AG04449 (cell line): ENCODE measurements around the genes DDI2, ZBTB17, HSPB7 and EPHA2.

DNA sequence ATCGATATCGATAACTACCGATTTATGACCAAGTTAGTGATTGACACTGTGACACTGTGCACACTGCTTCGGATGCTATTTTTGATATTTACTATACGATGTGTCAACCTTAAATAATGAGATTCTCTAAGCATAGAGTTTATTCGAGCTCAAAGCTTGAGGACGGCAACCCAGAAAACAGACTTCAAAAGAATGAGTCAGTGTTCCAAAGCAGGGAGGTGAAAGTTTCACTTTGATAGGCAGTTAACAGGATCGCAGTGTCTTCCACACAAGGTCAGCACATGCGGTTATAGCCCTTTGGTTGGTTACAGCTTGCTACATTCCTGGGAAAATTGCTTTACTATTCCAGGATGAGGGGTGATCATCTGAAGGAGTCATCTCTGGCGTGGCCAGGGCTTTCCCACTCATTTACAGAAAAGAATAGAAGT, 53.6 kb upstream of the EFHD2 start:
- RRBS, result no CpG with 5 or more reads among the region's 10 CpGs

DNA sequence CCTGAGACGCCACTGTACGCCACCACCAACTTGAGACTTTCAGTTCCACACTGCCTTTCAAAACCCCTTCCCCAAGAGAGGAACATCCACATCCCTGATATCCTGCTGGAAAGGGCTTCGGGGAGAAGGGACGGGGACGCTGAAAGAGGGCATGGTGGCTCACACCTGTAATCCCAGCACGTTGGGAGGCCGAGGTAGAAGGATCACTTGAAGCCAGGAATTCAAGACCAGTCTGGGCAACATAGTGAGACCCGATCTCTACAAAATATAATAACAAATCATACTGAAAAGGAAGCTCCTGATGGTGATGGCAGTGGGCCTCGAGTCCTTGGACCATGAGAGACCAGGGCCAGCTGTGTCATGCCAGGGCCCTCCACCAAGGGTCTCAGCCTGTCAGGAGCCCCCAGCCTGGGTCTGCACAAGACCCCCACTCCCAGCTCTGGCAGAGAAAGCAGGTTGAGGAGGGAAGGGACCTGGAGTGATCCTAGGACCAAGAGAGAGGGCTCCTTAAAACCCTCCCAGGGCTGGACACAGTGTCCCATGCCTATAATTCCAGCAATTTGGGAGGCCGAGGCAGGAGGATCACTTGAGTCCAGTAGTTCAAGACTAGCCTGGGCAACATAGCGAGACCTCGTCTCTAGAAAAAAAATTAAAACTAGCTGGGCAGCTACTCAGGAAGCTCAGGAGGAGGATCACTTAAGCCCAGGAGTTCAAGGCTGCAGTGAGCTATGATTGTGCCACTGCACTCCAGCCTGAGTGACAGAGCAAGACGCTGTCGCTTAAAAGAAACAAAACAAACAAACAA, 6.6 kb upstream of the CTRC start:
- RRBS, result no CpG with 5 or more reads among the region's 14 CpGs

DNA sequence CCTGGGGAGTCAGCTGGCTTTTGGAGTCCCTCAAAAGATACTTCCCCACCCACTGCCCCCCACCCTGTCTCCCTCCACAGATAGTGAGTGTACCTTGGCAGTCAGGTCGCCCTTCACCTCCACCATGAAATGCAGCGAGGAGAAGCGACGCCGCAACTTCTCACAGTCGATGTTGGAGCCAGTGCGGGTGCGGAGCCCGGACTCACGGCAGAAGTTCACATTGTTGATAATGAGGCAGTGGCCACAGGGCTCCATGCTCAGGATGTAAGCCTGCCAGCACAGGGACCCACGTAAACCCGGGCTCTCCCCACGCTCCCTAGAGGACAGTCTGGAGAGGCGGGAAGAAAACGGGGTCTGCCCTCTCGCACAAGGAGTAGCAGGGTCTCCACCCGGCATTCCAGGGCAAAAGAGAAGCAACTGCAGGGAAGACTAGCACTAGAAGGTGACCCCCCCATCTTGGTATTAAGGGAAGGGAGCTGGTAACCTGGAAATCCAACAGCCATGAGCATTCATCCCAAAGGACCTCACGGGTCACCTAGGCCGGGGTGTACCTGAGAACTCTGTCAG, 17.1 kb downstream of the CASP9 start:
- RRBS, result 90% methylated on average over 7 of the region's 19 CpGs

GRCh38 chr1:15519365-15519603, 4.7 kb downstream of the CASP9 start:
- RRBS, result no CpG with 5 or more reads among the region's 3 CpGs

DNA sequence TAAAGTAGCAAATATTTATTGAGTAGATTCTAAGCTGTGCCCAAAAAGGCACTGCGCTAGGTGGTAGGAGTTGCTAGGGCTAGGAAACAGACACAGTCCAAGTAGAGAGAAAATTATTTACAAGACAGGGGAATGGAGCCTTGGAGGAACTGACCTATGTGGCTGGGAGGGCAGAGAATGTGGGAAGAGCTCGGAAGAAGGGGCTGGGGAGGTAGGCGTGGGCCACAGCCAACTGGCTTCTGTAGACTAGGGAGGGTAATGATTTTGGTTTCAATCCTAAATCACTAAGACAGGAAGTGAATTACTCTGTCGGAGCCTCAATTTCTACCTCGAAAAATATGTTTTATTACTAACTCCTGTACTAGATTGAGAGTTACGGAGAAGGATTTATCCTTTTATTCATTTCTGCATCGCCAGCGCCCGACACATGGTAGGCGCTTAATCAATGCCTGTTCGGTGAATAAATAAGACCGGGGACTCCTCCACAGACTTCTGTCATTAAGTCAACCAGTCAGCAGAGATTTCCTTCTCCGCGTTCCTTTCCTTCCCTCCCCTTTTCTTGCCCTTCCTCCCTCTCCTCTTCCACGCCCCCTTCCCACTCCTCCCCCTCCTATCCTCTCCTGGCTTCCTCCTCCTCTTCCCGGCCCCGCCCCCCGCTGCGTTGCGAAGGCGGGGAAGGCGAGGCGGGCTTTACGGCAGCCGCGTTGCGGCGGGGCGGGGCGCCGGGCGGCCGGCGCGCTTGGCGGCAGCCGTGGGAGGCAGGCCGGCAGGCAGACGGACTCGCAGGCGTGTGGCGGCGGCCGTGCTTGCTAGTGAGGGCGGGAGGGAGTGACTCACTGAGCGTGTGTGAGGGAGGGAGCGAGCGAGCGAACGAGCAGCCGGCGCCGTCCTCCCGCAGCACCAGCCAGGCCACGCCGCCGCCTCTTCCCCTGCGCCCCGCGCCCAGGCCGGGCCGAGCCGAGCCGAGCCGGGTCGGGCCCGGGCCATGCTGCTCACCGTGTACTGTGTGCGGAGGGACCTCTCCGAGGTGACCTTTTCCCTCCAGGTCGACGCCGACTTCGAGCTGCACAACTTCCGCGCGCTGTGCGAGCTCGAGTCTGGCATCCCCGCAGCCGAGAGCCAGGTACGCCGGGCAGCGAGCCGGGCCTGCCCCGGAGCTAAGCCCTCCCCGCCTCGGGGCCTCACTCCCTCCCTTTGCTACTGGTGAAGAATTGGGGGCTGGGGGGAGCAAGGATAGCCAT, at the start of gene DDI2:
Gene DDI2, plus strand, starts transcription at position 773 of the 1,241 bp plus-strand sequence.
- RRBS, result 2% methylated on average over 25 of the region's 88 CpGs

- RRBS, result no CpG with 5 or more reads among the region's 2 CpGs
Observed at GRCh38 chr1:15620155-15620738, 3.0 kb downstream of the DDI2 start.

GRCh38 chr1:15659828-15660438, 420 bp downstream of the RSC1A1 start:
- RRBS, result no CpG with 5 or more reads among the region's 6 CpGs

DNA sequence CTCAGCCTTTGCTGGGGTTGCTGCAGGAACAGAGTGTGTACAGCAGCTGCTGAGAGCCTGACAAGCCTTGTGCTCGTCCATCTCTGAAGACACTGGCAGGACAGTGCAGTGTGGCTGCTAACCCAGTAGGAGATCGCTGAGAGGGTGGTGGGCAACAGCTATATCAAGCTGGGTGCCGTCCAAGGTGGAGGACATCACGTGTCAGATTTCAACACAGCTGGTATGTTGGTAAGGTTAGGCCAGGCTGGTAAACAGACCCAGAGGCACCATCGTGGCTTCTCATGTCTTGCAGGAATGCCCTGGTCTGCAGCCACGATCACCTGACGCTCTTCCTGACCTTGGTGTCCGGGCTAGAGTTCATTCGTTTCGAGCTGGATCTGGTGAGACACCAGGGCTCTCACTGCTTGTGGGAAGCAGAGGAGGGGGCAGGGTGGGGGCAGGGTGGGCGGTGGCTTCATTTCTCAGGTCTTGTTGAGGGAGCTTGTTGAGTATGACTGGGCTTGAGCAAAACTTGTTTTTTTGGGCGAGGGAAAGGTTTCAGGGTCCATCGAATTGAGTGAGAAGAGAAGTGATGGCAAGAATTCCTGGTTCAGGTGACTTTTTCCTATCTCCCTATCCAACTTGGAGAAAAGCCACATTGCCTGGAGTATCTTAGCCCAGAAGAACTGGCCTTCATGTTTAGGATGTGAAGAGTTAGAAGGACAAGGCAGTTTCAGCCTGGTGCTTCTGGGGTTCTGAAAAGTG, 17.6 kb upstream of the SLC25A34 start:
- RRBS, result no CpG with 5 or more reads among the region's 13 CpGs

DNA sequence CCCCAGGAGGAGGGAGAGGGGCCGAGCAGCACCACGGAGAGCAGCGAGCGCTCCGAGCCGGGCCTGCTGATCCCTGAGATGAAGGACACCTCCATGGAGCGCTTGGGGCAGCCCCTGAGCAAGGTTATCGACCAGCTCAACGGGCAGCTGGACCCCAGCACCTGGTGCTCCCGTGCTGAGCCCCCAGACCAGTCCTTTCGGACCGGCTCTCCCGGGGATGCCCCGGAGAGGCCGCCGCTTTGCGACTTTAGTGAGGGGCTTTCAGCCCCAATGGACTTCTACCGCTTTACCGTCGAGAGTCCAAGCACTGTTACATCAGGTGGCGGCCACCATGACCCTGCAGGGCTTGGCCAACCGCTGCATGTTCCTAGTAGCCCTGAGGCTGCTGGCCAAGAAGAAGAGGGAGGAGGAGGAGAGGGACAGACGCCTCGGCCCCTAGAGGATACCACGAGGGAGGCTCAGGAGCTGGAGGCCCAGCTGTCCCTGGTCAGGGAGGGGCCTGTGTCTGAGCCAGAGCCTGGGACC, 8.8 kb upstream of the SLC25A34 start:
- RRBS, result no CpG with 5 or more reads among the region's 25 CpGs

- RRBS, result no CpG with 5 or more reads among the region's 36 CpGs
Observed at GRCh38 chr1:15832718-15833795, 14.4 kb upstream of the SPEN start.

- RRBS, result no CpG with 5 or more reads among the region's 8 CpGs
Observed at GRCh38 chr1:15919217-15919648, 56.7 kb downstream of the ZBTB17 start.

DNA sequence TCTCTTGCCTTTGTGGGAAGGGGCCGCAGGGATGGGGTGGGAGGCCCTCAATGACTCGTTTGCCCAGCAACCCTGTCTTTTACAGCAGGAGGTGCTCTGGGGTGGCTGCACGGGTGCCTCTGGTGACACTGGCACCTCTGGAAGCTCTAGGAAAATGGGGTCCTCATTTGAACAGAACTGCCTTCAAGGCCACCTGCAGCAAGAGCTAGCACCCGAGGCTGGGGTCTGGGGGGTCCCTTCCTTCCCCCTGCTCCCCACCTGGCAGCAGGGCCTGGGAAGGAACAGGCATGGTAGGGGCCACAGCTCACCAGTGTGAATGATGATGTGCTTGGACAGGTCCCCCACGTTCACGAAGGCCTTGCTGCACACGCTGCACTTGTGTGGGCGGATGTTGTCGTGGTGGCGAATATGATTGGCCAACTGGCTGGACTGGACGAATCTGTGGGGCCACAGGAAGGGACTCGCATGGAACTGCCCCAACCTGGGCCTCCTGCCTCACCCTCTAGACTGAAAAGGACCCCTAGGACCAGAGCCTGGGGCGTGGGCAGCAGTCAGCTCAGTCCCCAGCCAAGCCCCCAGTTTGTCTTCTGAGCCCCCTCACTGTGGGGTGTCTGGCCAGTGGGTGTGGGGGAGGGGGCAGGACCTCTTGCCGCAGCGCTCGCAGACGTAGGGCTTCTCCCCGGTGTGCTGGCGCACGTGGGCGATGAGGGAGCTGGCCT, 33.0 kb downstream of the ZBTB17 start:
- RRBS, result 100% methylated on average over 4 of the region's 21 CpGs

DNA sequence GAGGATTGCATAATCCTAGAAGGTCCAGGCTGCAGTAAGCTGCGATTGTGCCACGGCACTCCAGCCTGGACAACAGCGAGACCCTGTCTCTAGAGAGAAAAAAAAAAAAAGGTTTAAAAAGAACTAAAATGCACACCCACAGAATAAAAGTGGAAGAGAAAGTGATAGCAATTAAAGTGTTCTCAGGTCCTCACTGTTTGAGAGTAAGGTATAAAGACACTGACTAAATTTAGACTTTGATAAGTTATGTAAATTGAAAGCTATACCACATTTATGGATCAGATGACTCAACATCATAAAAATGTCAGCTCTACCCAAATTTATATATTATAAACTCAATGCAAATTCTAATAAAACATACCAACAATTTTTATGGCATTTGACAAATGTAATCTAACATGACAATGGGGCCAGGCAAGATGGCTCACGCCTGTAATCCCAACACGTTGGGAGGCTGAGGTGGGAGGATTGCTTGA, 11.8 kb downstream of the ZBTB17 start:
- RRBS, result no CpG with 5 or more reads among the region's 5 CpGs

- RRBS, result 2% methylated on average over 37 of the region's 90 CpGs
Observed at GRCh38 chr1:15975188-15976450, at the start of gene ZBTB17. ZBTB17 (minus strand) TSS chr1:15976101.

DNA sequence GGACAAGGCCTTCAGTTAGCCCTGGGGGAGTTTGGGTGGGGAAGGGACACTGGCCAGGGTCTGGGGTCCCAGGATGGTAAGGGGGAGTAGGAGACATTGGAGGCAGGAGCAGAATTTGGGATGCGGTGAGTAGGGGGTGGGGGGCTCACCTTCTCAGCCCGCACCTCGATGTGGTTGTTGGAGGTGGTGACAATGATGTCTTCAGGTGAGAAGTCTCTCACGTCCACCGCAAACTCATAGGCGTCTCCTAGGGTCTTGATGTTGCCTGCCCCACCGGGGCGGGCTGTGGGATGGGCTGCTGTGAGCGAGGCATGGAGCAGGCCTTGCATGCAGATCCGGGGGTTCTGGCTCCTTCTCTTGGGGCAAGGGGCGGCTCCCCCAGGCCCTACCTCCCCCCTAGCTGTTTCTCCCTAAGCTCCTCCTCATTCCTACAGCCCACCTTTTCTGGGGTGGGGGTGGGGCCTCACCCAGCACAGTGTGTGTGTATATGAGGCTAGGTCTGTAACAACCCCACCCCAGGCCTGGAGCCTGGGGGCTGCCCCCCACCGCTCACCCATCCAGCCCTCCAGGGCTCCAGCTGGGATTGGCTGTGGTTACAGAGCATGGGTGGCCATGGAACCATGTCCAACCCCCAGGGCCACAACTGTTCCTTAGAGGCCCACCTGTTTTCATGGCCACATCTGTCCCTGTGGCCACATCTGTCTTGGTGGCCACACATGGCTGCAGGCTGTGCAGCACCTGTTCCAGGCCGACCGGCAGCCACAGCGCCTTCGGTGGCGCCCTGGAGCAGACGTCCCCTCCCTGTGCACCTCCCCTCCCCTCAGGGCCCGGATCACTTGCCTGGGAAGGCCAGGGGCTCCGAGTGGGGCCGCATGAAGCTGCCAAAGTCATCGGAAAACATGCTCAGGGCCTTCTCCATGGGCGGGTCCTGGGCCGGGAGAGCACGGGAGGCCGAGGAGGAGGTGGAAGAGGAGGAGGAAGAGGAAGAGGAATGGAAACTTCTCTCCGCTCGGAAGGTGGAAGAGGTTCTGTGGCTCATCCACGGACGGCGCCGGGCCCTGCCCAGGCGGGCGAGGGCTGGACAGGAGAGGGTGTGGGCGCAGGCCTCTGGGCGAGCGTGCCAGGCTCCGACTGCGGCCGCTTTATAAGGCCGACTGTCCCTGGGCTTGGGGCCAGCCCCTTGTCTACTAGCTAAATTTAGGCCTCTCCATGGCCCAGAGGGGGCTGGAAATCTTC, at the start of gene HSPB7:
Gene HSPB7, minus strand, starts transcription at position 1,119 of the 1,236 bp plus-strand sequence.
- RRBS, result 34% methylated on average over 11 of the region's 41 CpGs

DNA sequence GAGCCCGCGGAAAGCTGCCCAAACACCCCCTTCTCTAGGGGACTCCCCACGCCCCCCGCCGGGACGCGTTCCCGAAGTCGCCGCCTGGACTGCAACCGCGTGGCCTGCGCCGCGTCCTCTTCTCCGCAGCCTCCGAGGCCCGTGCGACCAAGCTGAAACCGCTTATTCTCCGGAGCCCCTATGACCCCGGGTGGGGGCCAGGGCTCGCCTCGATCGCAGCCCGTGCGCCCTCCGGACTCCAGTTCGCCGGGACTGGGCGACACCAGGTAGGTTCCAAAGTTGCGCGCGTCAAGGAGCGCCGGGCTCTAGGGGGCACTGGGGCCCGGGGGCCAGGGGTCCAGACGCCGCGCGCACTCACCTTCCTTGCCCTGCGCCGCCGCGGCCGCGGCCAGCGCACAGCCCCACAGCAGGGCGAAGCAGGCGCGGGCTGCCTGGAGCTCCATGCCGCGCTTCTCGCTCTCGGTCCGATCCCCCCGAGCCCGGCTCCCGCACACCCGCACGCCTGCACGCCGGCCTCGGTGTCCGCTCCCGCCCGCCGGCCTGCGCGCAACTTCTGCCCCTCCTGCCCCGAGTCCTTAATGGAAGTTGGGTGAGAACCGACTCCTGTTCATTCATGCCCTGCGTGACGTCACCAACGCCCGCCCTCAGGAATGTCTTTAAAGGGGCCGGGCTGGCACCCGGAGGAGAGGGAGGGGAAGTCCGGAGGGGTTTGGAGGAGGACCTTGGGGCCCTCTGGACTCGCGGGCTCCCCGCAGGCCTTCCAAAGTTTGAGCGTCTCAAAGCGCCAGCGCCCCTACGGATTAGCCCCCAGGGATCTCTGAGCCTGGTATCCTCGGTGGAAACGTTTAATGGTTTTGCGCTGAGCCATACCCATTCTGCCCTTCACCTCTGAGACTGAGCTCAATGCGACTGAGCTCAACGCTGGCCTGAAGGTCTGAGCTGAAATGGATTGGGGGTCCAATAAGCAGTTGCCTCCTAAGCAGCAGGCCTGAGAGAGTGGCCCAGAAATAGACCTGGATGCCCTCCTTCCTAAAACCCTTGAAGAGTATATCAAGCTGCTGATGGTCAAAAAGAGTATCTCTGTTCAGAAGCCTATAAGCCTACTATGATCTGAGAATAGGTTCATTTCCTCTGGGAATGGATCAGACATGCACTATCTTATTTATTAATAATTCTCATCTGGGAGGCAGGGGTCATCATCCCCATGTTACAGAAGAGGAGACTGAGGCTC, at the start of gene EPHA2:
Gene EPHA2, minus strand, starts transcription at position 580 of the 1,231 bp plus-strand sequence.
- RRBS, result 1% methylated on average over 24 of the region's 91 CpGs

GRCh38 chr1:16179101-16179709, 23.3 kb upstream of the EPHA2 start:
- RRBS, result no CpG with 5 or more reads among the region's 14 CpGs

DNA sequence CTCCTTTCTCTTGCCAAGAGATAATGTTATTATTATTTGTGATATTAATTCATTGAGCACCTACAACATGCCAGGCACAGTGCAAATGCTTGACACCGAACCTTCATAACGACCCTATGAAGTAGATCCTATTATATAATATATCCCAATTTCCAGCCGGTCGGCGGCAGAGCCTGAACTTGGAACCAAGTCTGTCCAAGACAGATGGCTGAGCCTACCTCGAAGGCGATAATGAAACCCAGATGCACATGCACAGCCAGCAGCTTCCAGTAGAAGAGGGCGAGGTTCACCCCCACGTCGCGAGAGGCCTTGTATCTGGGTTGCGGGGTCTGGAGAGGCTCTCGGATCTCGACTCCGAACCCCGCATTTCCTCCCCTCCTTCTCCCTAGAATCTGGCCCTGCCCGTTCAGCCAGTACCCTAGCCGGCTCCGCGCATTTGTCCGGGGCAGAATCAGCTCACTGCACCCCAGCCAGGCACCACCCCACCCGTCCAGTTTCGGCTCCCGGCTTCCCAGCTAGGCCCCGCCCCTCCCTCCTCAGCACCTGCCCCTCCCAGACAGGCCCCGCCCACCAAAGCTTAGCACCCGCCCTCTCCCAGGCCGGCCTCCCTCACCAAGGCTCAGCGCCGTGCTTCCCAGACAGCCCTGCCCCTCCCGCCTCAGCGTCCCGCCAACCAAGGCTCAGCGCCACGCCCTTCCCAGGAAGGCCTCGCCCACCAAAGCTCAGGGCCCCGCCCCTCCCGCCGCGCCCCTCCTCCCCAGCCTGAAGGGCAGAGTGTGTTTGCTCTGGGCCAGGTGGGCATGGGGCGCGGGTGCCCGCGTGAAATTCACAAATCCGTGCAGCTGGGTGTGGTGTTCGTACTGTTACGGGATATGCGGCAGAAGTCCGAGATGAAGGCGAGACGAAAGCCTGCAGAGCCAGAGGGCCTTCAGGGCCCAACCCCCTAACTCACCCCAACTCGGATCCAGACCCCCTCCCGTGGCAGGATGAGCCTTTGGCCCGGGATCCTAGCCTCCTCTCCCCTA, 4.8 kb upstream of the ARHGEF19 start:
- RRBS, result 2% methylated on average over 7 of the region's 54 CpGs

- RRBS, result 4% methylated on average over 15 of the region's 46 CpGs
Observed at GRCh38 chr1:16226639-16227256, 10.2 kb downstream of the CPLANE2 start.

DNA sequence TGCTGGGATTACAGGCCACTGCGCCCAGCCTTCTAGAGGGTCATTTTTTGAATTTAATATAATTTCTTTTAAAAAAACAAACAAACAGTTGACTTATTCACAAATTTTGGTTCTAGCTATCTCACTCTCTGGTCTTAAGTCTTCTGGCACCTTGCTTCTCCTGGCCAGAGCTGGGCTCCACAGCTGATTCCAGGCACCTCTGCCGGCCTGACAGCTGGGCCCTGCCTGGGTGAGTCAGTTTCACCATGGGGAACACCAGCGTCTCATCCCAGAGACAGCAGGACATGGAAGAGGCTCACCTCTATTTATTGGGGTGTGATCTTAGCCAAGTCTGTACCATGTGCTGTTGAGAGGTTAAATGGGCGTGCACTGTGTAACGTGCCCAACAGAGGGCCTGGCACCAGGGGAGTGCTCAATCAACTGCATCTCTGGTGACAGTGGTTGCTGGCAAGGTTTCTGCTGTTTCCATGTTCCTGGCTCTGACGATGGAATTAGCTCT, 989 bp downstream of the CPLANE2 start:
- RRBS, result no CpG with 5 or more reads among the region's 6 CpGs